Monocyte (primary cell): ENCODE data around the genes CYLC2 and FSD1L.

- PRO-cap, 2 experiments = no peak in any of the 2 experiments
Observed at GRCh38 chr9:102995152-102995561, at the start of gene CYLC2. CYLC2 (plus strand) TSS chr9:102995333.

DNA sequence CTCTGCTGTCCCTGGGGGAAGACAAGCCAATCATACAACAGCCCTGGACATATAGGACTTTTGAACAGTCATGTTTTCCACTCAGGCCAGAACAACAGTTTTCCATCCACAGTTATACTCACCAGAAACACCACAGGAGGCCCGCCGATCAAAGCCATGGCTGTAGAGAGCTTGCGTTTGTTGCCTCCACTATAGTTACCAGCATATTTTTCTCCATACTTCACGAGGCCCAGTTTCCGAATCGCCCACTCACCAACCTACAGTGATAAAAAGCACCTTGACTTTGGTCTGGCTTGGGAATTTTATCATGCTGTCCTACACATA, 23.8 kb downstream of the NIPSNAP3B start:
- PRO-cap, 2 experiments = no peak in any of the 2 experiments

DNA sequence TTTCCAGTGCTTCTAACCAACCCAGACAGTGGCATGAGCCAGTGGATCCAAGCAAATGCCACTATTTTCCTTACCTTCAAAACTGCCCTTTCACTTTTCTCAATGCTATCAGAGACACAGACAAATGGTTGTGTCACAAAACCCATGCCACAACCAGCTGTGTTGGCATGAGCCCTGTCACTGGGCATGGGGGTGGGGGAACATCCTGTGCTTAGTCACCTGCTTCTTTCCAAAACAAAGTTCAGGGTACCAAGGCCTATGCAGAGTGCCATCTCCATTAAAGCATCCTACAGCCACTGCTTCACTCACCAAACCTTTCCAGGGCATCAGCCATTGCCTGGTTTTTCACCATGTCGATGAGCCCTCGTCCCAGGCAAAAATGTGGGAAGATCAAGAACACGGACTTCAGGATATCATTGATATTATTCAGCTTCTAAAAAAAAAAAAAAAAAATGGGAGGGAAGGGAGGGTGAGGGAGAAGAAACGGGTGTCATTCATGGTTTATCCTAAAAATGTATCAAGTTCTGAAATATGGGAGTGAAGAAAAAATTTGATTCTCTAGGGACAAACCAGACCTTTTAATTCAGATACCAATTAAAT, 30.2 kb downstream of the NIPSNAP3B start:
- PRO-cap, 2 experiments = no peak in any of the 2 experiments

DNA sequence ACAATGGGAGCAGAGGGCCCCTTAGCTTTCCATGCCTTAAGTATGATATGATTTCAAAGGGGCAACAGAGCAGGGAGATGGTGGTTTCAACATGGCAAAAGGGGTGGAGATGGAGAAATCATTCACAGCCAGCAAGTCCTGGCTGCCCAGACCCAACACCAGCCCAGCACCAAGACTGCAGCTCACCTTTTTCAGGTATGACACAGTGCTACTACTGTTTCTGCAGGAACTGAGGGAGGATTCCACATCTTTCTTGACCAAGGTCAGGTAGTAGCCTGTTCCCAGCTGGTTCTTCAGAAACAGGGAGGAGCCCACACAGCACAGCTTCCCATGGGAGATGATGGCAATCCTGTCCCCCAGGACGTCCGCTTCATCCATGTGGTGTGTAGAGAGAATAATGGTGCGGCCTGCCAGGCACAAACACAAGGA, 54.6 kb downstream of the NIPSNAP3B start:
- PRO-cap, 2 experiments = peak in 1 of 2 experiments; most common minus-strand start position 363 of the sequence (in 1)

DNA sequence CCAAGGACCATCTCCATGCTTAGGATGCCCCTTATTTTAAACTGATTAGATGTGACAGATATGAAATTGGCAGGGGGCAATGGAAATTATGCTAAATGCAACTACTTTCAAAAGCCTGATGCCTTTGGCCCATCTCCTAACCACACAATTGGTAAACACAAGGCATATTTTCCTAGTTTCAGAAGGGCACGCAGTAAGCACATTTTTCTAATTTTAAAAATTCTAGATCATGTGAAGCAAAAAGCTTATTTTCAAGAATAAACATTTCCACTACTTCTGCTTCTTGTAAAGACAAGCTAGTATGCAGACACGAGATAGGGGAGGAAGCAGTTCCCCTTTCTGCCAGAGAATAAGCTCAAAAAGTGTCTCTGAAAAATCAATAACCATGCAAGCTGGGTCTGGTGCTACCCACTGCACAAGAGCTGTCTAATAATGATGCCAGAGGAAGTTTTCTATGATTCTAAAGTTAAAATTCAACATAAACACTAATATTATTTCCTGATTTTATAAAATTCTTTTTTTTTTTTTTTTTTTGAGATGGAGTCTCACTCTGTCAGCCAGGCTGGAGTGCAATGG, 67.6 kb downstream of the ABCA1 start:
- PRO-cap, 2 experiments = no peak in any of the 2 experiments

DNA sequence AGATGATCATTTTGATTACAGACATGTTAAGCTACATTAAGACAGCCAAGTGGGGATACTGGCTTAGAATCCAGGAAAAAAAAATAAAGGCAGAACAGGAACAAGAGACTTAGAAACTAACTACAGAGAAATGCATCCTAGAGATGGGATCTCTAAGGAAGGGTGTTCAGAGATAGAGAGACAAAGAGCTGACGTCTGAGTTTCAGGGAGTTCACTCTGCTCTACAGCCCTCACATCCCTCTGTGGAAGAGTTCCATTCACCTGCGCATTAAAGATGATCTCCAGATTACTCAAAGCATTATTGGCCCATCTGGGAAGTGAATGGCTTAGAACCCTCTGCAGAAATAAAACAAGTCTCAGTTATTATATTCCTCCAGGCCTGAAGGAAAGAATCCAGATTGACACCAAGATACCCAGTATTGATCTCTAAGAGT, 25.1 kb downstream of the ABCA1 start:
- PRO-cap, 2 experiments = no peak in any of the 2 experiments

- PRO-cap, 2 experiments = no peak in any of the 2 experiments
Observed at GRCh38 chr9:105026970-105027454, 99.1 kb upstream of the ABCA1 start.

DNA sequence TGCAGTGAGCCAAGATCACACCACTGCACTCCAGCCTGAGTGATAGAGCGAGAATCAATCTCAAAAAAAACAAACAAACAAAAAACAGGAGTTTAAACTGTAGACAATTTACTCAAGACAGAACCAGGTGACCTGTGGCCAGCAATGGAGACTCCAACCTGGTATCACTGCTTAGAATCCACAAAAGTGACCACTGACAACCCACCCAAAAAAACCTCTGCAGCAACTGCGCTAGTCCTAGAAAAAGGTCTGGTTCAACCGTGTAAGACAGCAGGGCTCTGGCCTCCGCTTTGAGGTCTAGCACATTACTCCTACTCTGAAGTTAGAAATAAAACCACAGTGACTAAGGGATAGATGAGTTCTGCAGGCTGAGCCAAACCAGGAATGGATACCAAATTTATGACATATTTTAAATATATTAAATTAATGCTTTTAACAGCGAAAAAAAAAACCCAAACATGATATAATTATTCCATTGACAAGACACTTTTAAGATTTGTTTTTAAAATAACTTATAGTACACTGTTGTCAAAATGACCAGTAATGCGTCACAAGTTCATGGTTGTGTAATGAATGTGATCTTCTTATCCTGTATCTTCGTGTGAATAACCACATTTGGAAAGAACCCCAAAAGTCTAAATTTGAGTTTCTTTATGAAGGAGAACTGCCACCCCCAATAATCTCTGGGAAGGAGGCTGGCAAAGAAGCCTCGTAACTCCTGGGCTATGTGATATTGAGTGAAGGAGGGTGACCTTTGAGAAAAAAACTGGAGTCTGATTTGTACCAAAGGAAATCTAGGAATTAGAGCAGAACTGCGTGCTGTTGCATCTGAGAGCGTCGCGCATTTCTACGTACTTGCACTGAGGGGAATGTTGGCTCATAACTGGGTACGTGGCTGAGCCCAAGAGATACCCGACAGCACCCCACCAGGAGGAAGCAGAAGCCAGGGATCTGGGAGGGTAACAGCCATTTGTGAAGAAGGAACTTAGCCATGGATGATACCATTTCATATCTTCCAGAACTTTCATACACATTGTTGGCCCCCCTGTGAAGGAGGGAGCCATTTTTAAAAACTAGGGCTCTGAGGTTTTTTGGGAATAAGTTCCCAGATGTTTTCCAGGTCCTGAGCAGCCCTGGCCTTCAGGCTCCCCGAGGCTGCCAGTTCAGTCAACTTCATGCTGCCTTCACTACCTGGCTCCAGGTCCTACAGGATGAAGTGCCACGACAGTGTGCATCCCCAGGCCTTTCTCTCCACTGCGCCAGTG, 101.7 kb upstream of the SLC44A1 start:
- PRO-cap, 2 experiments = peak in 2 of 2 experiments; most common plus-strand start position 679 of the sequence (in 2); most common minus-strand start position 280 of the sequence (in 2)

DNA sequence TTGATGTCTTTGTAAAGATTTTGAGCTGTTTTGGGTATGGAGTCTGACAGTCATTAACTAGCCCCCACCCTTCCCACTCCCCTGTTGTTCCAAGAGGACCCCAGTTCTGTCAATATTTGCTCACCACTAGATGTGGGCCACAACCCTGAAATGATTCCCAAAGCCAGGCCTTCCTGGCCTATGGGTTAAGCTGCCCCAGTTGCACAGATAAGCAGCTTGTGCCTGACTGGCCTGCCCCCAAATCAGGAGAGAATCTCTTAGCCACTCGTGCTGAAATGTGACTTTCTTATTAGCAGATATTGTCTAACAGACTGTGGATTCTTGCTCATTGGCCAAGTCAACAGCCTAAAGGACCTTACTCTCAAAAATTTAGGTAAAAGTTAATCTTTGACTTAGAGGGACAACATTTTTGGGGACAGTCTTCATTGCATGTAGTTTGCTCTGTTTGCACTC, 29.3 kb upstream of the FSD1L start:
- PRO-cap, 2 experiments = no peak in any of the 2 experiments

DNA sequence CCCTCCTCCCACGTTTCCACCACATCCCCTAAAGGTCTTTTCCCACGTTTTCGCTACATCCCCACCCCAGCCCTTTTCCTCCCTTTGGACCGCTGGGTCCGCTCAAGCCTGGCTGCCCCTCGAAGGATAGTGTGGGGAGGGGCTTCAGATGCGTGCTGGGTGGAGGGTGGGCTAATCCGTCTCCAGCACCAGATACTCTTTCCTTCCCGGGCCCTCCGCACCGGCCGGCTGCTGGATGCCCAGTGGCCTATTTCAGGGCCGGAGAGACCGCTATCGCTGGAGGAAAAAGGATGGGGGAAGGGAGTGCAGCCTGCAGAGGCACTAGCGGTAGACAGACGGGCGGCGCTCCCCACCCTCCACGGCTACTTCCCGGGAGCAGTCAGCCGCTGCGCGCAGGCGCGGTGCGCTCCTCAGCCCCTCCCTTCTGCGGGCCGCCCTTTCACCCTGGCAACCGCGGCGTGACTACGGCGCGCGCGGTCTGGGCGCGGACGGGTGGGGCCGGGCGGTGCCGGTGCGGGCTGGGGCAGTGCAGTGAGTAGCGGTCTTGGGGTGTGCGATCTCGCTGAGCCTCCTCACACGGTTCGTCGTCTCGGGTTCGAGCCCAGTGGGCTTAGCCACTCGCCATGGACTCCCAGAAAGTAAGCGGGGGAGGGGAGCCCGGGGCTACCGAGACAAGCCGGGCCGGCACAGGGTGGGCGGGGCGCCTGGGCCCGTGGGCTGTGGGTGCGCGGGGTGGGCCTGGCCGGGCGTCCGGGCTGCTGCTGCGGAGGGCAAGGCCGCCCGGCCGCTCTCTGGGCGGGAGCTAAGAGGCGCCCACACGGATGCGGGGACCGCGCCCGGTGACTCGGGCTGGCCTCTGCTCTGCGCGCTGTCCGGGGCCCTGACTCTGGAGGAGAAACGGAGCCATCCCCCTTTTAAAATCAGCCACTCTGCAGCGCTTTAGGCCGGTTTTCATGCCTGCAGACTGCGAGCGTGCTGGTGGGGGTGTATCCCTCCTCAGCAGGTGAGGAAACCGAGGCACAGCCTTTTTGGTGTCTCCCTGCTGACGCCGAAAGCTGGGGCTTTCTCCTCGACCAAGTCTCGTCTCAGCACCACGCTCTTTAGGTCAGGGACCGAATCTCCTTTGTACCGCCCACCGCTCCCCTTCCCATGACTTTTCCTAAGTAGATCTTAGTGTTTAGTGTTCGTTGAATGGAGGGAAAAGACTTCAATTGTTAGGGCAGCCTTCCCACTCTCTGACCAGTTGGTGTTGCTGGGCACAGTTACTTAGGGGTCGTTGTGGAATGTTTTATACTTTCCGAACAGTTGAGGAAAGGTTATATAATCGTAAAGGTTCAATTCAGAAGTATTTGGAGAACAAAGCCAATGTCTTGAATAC, at the start of gene FSD1L:
TSS of gene FSD1L (plus strand) at position 437 of the 1,378 bp plus-strand sequence.
- PRO-cap, 2 experiments = peak in 2 of 2 experiments; most common plus-strand start position 538 of the sequence (in 1); most common minus-strand start position 333 of the sequence (in 1)

DNA sequence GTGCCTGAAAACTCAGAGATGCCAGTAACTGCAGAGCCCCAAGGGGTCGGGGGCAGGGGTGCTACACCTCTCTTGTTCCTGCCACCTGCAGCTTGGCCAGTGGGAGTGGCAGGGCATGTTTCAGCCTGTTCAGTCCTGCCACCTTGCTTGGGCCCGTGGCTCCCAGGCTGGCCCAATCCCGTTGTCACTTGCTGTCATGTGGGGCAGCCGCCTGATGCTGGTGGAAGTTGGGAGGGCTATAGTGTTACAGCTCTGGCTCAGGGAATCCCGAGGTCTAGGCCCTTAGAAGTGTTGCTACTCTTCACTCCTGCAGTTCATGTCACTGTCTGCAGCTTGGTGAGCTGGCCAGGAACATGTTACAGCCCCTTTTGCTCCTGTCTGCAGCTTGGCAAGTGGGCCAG, 10.1 kb downstream of the FSD1L start:
- PRO-cap, 2 experiments = no peak in any of the 2 experiments

DNA sequence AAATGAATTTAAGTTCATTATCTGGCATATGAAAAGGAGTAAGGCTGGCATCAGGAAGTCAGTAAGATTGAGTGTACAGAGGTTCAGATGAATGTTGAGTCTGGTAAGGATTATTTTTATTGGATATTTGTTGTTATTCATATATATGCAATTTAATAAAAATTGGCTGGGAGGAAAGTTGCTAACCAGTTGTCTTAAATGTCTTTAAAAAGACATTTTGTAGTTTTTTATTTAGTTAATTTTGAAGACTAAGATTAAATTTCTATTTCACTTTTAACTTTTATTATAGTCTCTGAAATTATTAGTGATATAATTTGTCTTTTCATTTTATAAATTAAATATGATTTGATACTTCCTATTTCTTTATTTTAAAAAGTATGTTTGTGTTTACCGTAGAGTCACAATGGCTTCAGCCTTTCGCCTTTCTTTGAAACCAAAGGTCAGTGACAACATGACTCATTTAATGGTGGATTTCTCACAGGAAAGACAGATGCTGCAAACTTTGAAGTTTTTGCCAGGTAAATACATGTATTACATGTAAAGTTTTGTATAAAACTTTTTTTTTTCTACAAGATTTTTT, 36.2 kb downstream of the FSD1L start:
- PRO-cap, 2 experiments = no peak in any of the 2 experiments

GRCh38 chr9:105672856-105673313, 10.6 kb downstream of the TAL2 start:
- PRO-cap, 2 experiments = no peak in any of the 2 experiments

GRCh38 chr9:106755563-106756383, 107.2 kb upstream of the ZNF462 start:
- PRO-cap, 2 experiments = no peak in any of the 2 experiments

- PRO-cap, 2 experiments = no peak in any of the 2 experiments
Observed at GRCh38 chr9:106868527-106868927, 5.6 kb downstream of the ZNF462 start.

DNA sequence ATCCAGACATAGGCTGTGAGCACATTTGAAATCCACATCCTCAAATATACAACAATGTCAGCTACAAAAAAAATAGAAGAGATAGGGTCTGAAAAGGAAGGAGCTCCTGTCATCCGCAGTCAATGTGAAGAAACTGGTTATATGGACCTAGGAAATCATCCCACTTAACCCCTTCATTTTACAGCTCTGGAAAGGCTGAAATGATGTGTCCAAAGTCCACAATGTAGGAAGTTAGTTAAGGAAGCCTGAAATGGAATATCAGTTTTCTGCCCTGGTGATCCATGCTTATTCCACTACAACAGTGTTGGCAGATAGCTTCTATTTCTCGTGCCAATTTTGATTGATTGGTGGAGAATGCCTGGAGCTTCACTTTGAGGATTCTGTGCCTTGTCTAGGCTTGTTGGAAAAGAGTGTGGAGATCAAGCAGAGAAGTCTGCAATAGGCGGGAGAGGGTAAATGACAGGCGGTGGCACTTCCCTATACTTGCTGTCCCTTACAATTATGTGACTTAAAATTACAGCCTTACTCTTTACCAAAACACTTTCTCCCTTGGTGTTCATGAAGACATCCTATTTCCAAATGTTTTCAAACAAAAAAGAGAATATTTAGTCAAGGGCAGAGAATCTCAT, 23.6 kb downstream of the ZNF462 start:
- PRO-cap, 2 experiments = no peak in any of the 2 experiments

- PRO-cap, 2 experiments = no peak in any of the 2 experiments
Observed at GRCh38 chr9:106918863-106919399, 56.0 kb downstream of the ZNF462 start.

DNA sequence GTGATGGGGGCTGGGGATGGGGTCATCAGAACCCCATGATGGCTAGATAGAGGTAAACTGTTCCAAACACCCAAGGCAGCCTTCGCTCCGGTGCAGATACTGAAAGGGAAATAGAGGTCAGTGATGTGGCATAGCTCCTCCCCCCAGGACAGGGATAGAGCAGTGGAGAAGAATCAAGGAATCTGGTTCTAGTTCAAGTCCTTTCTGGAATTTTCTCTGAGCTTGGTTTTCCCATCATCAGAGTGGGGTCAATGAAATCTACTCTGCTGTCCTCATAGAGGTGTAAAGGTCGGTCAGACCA, 105.9 kb upstream of the RAD23B start:
- PRO-cap, 2 experiments = no peak in any of the 2 experiments

- PRO-cap, 2 experiments = no peak in any of the 2 experiments
Observed at GRCh38 chr9:107281119-107281689, 1.9 kb upstream of the RAD23B start.

DNA sequence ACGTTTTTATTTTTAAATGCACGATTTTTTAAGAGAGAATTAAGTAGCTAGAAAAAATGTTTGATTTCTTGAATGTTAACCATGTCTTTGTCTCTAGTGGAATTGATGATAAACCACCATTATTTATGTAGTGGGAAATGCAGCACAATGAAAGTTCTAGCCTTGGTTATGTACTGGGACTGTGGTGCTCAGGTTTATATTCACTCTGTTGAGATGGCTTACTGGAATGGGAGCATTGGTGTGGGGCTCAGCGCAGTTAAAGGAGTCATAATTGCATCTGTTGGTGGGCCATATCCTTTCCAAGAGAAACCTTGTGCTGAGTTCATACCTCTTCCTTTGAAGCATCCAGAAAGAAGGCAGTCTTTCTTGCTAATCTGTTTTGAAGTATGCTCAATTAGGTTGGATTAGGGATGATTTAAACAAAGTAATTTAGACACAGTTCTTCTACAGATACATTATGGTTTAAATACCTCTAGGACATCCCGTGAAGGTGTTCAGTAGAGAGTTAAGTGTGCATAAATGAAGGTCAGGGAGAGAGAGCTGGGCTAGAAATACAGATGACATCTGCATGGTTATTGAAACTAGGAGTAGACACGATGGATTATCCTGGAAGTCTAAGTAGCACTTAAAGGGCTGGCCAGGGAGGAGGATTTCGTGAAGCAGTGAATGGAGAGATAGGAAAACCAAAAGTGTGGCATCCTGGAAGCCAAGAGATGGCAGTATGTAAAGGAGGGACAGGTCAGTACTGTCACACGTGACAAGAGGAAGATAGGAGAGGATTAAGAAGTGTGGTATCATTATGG, 11.3 kb downstream of the RAD23B start:
- PRO-cap, 2 experiments = no peak in any of the 2 experiments